Liver (tissue), 9 donors: Measurements from ENCODE around the genes SCNN1A and CD27.

- PRO-cap, 5 experiments: no peak in any of the 5 experiments
- RAMPAGE, long total RNA, 2 experiments: no peak in any of the 2 experiments
- RRBS: no CpG with 5 or more reads among the region's 10 CpGs
Measured at GRCh38 chr12:4450470-4451060, 5.0 kb upstream of the FGF6 start.

DNA sequence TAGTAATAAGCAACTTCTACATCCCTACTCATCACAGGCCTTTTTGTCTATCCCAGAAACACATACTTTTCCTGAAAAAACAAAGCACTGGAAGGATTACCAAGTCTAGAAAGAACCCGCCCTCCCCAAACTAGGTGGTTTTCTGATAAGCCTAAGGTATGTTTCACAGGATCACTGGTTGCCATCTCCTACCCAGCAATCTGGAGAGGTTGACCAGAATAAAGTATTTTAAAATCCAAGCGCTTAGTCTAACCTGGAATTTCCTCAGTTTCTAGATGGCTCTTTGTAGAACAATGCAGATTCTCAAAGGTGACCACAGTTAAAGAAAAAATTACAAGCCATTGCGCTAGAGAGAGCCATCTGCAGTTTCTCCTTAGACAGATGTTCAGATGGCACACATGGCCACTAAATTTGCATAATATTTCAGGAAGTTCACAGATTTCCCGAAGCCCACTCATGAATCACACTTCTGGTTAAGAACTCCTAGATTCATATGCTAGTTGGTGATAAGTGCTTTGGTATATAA is 893 bp downstream of the AKAP3 start:
- PRO-cap, 5 experiments: no peak in any of the 5 experiments
- RAMPAGE, long total RNA, 2 experiments: no peak in any of the 2 experiments
- RRBS: no CpG with 5 or more reads among the region's 4 CpGs

DNA sequence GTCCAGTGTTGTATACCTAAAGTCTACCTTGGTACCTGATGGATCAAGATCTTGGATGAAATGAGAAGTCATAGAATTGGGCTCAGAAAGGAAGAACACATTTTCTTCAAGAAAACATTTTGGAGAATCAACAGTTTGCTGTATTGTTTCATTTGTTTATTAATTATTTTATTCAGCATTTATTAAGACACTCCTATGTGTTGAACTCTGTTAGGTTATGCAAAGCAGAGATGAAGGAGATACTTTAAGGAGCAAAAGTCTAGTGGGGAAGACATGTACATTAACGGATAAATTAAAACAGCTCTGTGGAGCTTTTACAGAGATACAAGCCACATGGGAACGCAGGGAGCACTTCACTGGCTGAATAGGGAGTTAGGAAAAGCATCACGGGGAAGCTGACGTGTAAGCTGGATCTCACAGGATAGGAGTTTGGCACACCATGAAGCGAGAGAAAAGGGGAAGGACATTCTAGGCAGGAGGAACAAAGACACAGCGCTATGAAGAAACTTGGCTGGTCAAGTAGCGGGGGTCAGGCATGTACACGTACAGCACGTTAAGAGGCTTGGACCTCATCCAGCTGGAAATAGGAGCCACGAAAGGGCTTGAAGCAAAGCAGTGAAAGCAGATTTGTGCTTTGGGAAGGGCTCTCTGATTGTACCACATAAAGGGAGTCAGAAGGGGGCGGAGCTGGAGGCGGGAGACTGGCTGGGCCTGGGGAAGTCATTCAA is 19.8 kb upstream of the GALNT8 start:
- PRO-cap, 5 experiments: no peak in any of the 5 experiments
- RAMPAGE, long total RNA, 2 experiments: no peak in any of the 2 experiments
- RRBS: no CpG with 5 or more reads among the region's 12 CpGs

DNA sequence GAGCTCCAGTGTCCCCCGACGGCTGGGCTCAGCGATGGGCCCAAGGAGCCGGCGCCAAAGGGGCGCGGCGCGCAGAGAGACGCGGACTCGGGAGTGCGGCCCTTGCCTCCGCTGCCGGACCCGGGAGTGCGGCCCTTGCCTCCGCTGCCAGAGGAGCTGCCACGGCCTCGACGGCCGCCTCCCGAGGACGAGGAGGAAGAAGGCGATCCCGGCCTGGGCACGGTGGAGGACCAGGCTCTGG is 485 bp downstream of the KCNA5 start:
- PRO-cap, 5 experiments: no peak in any of the 5 experiments
- RAMPAGE, long total RNA, 2 experiments: no peak in any of the 2 experiments
- RRBS: 7% methylated on average over 20 of the region's 27 CpGs

- PRO-cap, 5 experiments: no peak in any of the 5 experiments
- RAMPAGE, long total RNA, 2 experiments: no peak in any of the 2 experiments
- RRBS: no CpG with 5 or more reads among the region's 6 CpGs
Measured at GRCh38 chr12:5171005-5171392, 127.3 kb downstream of the KCNA5 start.

- PRO-cap, 5 experiments: no peak in any of the 5 experiments
- RAMPAGE, long total RNA, 2 experiments: no peak in any of the 2 experiments
- RRBS: no CpG with 5 or more reads among the region's 27 CpGs
Measured at GRCh38 chr12:5290262-5290813, 141.6 kb upstream of the NTF3 start.

GRCh38 chr12:5480165-5480799 is 48.4 kb downstream of the NTF3 start:
- PRO-cap, 5 experiments: no peak in any of the 5 experiments
- RAMPAGE, long total RNA, 2 experiments: no peak in any of the 2 experiments
- RRBS: no CpG with 5 or more reads among the region's 20 CpGs

DNA sequence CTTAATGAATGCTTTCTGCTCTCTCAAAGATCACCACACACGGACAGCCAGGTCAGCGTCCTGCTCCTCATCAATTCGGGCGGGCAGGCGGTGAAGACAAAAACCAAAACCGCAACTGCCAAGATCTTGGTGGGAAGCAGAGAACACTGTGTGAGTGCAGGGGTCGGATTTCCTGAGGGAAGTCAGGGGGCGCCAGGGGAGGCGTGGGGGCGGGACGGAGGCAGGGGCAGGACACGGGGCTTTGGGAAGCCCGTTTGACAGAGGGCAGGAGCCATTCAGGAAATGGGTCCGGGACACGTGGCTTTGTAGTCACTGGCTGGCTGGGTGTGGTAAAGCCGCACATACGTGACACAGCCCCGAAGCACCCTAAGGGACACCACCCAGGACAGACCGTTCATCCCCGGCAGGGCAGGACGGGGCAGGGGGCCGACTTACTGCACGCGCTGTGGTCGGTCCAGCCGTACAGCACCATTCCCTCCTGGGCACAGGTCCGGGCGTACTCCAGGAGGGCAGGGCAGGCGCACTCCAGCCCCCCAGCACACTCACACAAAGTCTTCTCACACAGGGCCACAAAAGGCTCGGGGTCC is 49.5 kb downstream of the VWF start:
- PRO-cap, 5 experiments: peak in 3 of 5 experiments; most common plus-strand start position 308 of the sequence (in 1); most common minus-strand start position 117 of the sequence (in 3)
- RAMPAGE, long total RNA, 2 experiments: no peak in any of the 2 experiments
- RRBS: 30% methylated on average over 8 of the region's 30 CpGs

GRCh38 chr12:6092648-6093646 is 31.5 kb downstream of the VWF start:
- PRO-cap, 5 experiments: no peak in any of the 5 experiments
- RAMPAGE, long total RNA, 2 experiments: no peak in any of the 2 experiments
- RRBS: no CpG with 5 or more reads among the region's 10 CpGs

DNA sequence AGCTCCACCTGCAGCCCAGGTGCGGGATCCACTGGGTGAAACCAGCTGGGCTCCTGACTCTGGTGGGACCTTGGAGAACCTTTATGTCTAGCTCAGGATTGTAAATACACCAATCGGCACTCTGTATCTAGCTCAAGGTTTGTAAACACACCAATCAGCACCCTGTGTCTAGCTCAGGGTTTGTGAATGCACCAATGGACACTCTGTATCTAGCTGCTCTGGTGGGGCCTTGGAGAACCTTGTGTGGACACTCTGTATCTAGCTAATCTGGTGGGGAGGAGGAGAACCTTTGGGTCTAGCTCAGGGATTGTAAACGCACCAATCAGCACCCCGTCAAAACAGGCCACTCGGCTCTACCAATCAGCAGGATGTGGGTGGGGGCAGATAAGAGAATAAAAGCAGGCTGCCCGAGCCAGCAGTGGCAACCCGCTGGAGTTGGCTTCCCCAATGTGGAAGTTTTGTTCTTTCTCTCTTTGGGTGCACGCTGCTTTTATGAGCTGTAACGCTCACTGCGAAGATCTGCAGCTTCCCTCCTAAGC is 35.5 kb upstream of the VWF start:
- PRO-cap, 5 experiments: no peak in any of the 5 experiments
- RAMPAGE, long total RNA, 2 experiments: no peak in any of the 2 experiments
- RRBS: no CpG with 5 or more reads among the region's 10 CpGs

GRCh38 chr12:6199226-6200298 is 638 bp upstream of the CD9 start:
- PRO-cap, 5 experiments: peak in 4 of 5 experiments; most common minus-strand start chr12:6200044 (in 2)
- RAMPAGE, long total RNA, 2 experiments: no peak in any of the 2 experiments
- RRBS: 3% methylated on average over 8 of the region's 58 CpGs

DNA sequence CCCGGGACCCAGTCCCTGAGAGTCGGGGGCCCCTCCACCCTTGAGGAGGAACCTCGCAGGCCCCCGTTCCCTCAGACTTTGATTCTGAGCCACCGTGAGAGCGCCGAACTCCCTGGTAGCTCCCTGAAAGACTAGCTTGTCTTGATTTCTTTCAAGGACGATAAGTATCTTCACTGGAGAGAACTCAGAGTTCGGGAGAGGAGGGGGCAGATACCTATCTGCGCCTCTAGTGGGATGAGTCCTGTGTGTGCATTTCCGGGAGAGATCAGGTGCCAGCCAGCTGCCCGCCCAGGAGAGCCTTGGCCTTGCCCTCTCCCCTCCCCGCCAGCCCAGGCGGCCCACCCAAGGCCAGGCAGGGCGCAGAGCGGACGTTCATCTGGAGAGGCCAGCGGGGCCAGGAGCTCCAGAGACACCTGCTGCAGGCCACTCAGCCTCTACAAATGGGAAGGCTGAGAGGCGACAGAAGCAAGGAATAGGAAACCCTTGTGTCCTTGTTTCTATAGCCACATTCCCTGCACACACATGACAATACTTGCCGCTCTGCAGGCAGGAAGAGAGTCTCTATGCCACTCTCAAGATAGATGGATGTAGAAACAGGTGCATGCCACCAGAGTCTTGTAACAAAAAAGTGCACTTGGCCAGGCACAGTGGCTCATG is 1.0 kb downstream of the CD9 start:
- PRO-cap, 5 experiments: peak in 1 of 5 experiments; most common plus-strand start position 190 of the sequence (in 1); most common minus-strand start position 80 of the sequence (in 1)
- RAMPAGE, long total RNA, 2 experiments: no peak in any of the 2 experiments
- RRBS: no CpG with 5 or more reads among the region's 20 CpGs

DNA sequence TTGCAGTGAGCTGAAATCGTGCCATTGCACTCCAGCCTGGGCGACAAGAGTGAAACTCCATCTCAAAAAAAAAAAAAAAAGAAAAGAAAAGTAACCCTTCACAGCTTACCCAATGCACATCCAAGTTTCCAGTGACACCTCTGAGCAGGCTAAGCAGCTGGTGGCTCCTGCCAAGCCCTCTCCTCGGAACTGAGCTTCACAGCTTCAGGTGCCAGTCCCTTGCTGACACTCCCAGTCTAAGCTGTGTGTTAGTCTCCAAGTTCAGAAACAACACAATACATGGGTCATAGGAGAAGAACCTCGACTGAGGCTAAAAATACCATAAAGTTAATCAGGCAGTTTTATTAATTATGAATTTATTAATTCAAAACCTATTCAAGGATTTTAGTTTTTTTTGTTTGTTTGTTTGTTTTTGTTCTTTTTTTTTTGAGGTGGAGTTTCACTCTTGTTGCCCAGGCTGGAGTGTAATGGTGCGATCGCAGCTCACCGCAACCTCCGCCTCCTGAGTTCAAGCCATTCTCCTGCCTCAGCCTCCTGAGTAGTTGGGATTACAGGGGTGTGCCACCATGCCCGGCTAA is 8.1 kb downstream of the CD9 start:
- PRO-cap, 5 experiments: no peak in any of the 5 experiments
- RAMPAGE, long total RNA, 2 experiments: no peak in any of the 2 experiments
- RRBS: no CpG with 5 or more reads among the region's 9 CpGs

DNA sequence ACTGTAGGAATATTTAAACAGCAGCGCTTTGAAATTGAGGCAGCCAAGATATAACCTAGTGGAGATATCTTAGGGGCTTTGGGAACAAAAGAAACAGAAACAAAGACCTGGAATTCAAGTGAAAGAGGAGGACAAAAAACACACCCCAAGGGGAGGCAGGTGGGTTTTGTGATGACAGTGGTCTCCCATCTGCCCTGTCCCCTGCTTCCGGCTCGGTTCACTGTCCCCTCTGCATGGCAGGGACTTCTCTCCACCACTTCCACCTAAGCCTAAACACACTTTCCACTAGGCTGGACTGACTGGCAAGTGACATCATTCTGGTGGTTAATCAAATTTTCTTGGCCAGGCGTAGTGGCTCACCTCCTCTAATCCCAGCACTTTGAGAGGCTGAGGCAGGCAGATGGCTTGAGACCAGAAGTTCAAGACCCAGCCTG is 11.8 kb downstream of the PLEKHG6 start:
- PRO-cap, 5 experiments: peak in 1 of 5 experiments; most common minus-strand start position 311 of the sequence (in 1)
- RAMPAGE, long total RNA, 2 experiments: no peak in any of the 2 experiments
- RRBS: no CpG with 5 or more reads among the region's 4 CpGs

DNA sequence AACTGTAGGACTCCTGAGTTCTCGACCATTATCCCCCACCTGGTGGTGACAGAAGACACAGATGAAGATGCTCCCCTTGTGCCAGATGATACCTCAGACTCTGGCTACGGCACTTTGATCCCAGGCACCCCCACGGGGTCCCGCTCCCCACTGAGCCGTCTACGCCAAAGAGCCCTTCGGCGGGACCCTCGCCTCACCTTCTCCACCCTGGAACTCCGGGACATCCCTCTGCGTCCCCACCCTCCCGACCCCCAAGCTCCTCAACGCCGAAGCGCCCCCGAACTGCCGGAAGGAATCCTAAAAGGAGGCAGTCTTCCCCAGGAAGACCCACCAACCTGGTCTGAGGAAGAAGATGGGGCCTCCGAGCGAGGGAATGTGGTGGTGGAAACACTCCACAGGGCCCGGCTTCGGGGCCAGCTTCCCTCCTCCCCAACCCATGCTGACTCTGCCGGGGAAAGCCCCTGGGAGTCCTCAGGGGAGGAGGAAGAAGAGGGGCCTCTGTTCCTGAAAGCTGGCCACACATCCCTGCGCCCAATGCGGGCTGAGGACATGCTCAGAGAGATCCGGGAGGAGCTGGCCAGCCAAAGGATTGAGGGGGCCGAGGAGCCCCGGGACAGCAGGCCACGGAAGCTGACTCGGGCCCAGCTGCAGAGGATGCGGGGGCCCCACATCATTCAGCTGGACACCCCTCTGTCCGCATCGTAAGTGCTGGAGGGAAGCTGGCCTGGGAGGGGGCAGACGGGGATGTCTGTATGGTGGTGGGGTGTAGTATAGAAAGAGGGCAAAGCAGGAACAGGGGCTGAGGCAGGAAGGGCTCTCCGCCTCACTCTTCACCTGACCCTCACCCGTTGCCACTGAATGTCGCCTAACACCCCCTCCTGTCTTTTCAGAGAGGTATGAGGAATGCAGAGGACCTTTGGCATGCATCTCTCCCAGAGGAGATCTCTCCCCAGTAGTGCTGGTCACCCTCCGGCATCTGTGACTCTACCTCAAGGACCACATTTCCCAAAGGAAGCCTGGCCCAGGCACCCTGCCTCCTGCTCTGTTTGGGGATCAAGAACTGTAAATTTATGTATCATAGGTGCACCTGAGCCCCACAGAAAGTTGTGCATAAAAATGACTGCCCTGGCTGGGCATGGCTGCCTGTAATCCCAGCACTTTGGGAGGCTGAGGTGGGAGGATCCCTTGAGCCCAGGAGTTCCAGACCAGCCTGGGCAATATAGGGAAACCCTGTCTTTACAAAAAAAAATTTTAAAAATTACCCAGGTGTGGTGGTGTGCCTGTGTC is 14.2 kb downstream of the TNFRSF1A start:
- PRO-cap, 5 experiments: peak in 1 of 5 experiments; most common plus-strand start position 589 of the sequence (in 1); most common minus-strand start position 444 of the sequence (in 1)
- RAMPAGE, long total RNA, 2 experiments: no peak in any of the 2 experiments
- RRBS: 78% methylated on average over 13 of the region's 37 CpGs

DNA sequence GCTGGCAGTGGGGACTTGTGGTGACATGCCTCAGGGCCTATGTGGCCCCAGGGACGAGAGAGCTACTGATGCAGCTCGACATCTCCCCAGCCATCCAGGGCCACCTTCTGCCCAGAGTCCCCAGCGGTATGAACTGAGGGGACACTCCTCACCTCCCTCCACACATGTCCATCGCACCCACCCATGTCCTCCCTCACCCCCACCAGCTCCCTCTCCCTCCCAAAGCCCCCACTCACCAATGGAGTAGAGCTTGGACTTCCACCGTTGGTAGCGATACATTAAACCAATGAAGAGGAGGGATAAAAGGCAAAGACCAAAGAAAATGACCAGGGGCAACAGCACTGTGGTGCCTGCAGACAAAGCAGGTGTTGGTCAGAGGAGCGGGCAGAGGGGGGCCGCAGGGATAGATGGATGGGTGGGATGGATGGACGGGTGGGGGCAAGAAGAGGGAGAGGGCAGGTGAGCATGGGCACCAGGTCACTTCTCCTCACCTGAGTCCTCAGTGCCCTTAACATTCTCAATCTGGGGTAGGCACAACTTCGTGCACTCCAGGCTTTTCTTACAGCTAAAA is 11.4 kb downstream of the TNFRSF1A start:
- PRO-cap, 5 experiments: peak in 1 of 5 experiments; most common plus-strand start position 375 of the sequence (in 1)
- RAMPAGE, long total RNA, 2 experiments: no peak in any of the 2 experiments
- RRBS: no CpG with 5 or more reads among the region's 10 CpGs

GRCh38 chr12:6368600-6368966 is 6.8 kb downstream of the SCNN1A start:
- PRO-cap, 5 experiments: peak in 1 of 5 experiments; most common plus-strand start chr12:6368662 (in 1)
- RAMPAGE, long total RNA, 2 experiments: no peak in any of the 2 experiments
- RRBS: no CpG with 5 or more reads among the region's 3 CpGs

DNA sequence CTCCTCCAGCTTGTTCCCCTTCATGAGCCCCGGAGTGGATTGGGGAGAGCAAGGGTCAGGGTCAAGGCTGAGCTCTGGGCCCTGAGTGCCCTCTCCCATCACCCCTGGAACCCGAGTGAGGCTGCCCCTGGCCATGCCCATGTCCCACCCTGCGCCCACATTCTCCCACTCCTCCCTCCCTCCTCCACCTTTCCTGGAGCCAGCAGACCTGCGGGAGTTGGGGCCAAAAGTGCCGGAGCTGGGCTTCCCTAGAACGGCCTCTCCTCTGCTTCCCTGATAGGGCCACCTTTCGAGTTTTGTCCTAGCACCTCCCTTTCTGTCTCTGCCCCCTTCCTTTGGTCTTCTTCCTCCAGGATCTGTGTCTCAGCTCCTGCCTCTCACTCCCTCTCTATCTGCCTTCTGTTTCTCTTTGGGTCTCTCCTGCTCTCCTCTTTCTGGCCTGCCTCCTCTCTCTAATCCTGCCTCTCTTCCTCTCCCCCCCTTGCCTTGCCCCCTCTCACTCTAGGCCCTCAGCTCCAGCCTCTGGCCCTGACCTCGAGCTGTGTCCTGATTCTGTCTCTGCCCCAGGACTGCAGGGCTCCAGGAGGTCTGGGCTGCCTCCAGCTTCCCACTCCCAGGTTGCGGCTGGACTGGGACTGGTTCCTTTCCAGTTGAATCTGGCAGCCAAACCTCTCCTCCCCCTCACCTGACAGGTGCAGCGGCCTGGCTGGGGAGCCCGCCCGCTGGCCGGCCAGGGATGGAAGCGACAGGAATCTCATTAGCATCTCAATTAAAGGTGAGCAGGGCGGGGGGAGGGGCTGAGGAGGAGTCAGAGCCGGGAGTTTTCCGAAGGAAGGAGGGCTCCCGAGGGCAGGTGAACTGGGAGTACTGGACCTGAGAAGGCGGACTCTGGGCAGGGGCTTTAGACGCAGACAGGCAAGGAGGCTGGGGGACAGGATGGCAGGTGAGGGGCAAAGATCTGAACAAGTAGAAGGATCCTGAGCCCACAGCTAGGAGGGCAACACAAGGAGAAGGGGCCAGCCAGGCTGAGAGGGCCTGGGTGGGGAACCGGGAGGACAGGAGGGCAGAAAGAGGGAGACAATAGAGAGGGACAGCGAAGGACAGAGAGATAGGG is at the start of gene SCNN1A:
TSS of gene SCNN1A (minus strand) at position 744 of the 1,114 bp plus-strand sequence.
- PRO-cap, 5 experiments: no peak in any of the 5 experiments
- RAMPAGE, long total RNA, 2 experiments: no peak in any of the 2 experiments
- RRBS: no CpG with 5 or more reads among the region's 22 CpGs

- PRO-cap, 5 experiments: peak in 2 of 5 experiments; most common plus-strand start chr12:6444987 (in 2)
- RAMPAGE, long total RNA, 2 experiments: start-site peak on the plus strand in 1 of 2 experiments, at chr12:6444939-6445014 at its widest, 7 to 12 reads per replicate
- RRBS: no CpG with 5 or more reads among the region's 19 CpGs
Measured at GRCh38 chr12:6444377-6445598, at the start of gene CD27. Gene CD27, plus strand, starts transcription at chr12:6444955.

- PRO-cap, 5 experiments: no peak in any of the 5 experiments
- RAMPAGE, long total RNA, 2 experiments: no peak in any of the 2 experiments
- RRBS: no CpG with 5 or more reads among the region's 15 CpGs
Measured at GRCh38 chr12:6492760-6493130, 317 bp downstream of the MRPL51 start.